Daoy (cell line): ENCODE measurements around a stretch of chr6.

- RAMPAGE, long total RNA: no peak
Measured at GRCh38 chr6:145267005-145267262, 468.4 kb downstream of the EPM2A start.

GRCh38 chr6:145684751-145685324, 50.5 kb downstream of the EPM2A start:
- RAMPAGE, long total RNA: no peak

GRCh38 chr6:146883703-146884157, 285.0 kb downstream of the ADGB start:
- RAMPAGE, long total RNA: no peak

GRCh38 chr6:146897943-146898631, 299.3 kb downstream of the ADGB start:
- RAMPAGE, long total RNA: no peak

DNA sequence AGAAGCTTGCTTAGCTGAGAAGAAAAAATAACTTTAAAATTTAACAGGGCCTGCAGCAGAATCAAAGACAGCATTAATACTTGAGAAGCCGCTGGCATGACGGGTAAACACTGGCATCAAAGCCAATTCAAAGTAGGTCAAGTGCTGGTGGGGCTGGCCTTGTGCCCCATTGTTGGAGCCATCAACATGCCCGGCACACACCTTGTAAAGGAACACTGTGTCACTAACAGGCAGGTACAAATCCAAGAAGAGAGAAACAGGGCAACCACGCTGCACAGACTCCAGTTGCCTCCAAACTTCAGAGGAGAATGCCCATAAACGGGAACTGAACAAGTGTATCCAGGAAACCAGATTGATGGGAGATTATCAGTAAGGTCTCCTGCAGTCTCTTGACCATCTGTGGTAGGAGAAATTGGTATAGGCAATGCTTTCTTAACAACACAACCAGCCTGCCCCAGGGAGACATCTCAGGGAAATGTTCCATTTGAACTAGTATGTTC, 127.0 kb upstream of the STXBP5 start:
- RAMPAGE, long total RNA: no peak

DNA sequence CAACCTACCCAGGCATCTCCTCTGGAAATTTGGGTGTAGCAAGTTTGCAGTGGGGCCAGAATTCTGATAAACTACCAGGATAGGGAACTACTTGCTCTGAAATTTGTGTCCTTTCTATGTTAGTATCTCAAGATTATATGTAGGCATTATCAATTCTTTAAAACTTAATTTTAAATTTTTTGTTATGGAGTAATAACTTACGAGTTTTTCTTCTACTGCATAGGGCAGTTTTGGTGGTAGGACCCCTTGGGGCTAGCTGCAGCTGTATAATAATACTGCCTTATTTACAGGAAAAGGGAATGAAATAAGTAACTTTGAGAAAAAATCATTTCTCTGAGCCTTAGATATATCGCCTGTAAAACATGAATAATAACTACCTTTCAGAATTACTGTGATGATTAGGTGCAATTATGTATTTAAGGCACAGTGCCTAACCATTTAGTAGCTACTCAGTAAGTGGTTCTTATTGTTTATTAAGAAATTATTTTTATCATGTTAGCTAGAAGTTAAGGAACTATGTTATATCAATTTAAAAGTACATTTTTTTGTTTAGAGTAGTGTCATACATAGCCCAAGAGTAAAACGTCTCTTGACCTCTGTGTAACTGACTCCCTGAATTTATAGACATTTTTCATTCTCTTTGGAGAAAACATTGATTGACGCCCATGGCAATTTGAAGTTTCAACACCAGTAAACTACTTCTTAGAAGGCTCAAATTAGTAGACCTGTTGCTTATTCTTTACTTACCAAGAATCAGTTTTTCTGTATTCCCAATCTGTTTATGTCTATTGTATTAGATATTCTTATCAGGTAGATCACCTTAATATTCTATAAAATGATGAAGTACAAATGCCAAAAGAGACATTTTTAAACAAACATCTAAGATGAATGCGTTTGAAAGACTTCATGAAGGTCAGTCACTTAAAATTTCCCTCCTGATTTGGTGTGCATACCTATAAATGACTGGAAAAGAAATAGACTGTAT, 28.4 kb downstream of the STXBP5 start:
- RAMPAGE, long total RNA: no peak

DNA sequence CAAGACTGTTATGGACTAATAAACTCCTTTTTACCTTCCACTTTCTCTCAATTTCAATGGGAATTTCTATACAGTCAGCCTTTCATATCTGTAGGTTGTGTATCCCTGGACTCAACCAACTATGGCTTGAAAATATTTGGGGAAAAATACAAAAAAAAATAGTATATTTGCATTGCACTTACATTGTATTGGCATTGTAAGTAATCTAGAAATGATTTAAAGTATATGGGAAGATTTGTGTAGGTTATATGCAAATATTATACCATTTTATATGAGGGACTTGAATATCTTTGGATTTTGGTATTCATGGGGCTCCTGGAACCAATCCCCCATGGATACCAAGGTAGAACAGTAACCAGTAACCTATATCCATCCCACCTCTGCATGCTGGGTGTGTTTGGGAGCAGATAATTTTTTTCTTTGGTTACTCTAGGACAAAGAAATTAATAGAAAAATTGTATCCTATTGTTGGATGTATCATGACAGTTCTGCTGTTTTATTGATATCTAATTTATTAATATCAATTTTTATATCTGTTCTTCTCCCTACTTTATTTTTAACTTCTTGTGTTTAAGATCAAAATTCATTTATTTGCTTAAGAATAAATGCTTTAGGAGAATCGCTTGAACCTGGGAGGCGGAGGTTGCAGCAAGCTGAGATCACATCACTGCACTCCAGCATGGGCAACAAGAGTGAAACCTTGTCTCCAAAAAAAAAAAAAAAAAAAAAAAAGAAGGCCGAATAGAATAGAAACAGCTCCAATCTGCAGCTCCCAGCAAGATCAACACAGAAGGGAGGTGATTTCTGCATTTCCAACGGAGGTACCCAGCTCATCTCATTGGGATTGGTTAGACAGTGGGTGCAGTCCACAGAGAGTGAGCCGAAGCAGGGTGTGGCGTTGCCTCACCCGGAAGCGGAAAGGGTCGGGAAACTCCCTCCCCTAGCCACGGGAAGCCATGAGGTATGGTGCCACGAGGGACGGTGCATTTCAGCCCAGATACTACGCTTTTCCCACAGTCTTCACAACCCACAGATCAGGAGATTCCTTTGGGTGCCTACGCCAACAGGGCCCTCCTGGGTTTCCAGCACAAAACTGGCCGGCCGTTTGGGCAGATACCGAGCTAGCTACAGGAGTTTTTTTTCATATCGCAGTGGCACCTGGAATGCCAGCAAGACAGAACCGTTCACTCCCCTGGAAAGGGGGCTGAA, 46.4 kb downstream of the STXBP5 start:
- RAMPAGE, long total RNA: no peak

GRCh38 chr6:147303983-147305167, 100.2 kb downstream of the STXBP5 start:
- RAMPAGE, long total RNA: no peak

GRCh38 chr6:147313633-147314572, 109.7 kb downstream of the STXBP5 start:
- RAMPAGE, long total RNA: no peak

DNA sequence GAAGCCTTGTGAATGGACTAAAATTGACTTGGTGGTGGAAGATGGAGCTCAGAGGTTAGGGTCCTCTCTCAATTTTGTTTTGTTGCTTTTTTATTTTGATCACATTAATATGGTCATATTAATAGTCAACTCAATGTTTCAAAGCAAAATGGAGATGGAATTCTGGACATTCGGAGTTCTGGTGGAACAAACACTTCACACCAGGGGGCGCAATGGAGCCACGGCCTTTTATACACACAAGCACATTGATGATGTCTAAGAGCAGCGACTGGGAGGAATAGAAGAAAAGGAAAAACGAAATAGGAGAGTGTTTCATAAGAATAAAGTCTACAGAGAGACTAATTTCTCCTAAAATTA, 197.8 kb upstream of the SASH1 start:
- RAMPAGE, long total RNA: no peak

GRCh38 chr6:148146823-148147022, 195.9 kb upstream of the SASH1 start:
- RAMPAGE, long total RNA: no peak

DNA sequence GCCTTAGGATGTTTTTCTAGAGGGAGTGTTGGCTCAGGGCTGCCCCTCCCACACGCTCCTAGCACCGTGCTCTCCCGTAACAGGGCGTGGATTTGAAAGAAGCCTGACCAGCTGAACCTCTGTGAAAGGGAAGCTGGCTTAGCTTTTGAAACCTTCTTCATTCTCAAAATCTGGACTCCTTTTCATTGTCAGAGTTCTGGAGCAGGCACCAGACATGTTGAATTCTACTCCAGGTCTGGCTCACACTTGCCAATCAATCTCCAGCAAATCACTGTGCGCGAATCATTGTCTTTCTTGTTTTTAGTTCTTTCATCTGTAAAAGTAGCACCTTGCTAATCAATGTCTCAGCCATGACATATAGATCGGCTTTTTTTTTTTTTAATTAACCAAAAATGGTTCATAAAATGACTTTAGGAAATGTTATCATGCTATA, 103.3 kb upstream of the SASH1 start:
- RAMPAGE, long total RNA: no peak

- RAMPAGE, long total RNA: no peak
Measured at GRCh38 chr6:148345194-148345720, 2.6 kb downstream of the SASH1 start.

DNA sequence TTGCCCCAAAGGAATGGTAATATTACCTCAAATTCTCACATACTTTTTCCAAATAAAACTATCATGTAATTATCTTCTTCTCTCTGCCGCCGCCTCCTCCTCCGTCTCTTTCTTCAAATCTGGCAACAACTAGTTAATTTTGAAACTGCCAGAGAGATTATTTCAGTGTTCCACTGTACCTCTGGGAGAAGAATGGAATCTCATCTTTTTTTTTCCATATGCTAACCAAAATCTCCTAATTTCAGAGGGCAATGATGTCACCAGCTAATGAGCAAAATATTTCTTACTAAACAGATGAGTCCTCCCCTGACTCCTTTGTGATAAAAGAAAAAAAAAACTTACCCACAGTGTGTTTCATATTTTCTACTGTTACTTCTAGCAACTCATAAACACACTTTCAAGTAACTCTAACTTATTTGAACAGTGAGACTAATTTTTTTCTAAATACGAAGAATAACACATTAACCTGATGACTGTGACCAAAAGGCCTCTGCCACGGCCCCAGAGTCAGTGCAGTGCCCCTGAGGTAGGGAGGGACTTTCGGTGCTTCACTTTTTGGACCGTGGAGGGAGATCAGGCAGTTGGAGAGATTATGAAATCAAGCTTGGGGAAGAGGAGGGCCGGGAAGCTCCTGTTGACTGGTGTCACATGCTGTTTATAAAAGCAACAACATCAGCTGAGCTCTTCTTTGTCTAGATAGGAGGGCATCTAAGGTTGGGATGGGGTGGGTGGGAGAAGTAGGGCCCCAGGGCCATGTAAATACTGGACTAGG, 159.6 kb downstream of the SASH1 start:
- RAMPAGE, long total RNA: no peak

- RAMPAGE, long total RNA: no peak
Measured at GRCh38 chr6:148507525-148508281, 165.1 kb downstream of the SASH1 start.

- RAMPAGE, long total RNA: no peak
Measured at GRCh38 chr6:148566310-148566731, 180.5 kb upstream of the UST start.

GRCh38 chr6:148693785-148694184, 53.0 kb upstream of the UST start:
- RAMPAGE, long total RNA: no peak

DNA sequence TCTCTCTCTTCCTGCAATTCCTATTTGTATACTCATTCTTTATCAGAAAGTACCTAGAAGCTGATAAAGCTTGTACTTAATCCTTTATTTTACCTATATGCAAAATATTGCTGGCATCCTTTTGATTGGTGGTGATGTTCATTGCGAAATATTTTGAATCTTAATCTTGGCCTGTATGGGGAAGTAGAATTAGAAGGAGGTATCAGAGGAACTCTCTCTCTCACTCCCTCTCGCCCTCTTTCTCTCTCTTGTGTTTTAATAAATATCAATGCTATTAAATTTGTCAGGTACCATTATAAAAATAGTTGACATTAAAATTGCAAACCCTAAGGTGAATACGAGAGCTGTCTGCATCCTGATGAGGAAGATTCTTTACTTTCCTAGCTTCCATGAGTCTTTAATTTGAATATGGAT, 52.9 kb downstream of the UST start:
- RAMPAGE, long total RNA: no peak

DNA sequence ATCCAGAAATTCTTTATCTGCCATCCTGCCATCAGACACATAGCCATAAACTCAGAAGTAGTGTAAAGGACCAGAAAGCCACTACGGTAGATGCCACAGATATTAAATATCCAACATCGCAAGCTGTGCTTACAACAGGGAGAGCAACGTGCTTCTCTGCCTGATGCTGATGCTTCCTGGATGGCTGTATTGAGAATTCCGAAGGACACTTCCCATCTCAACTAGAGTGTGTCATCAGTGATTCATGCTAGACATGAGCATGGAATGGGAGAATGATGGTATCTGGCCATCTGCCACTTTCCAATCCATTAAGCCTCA, 265.1 kb downstream of the UST start:
- RAMPAGE, long total RNA: no peak

GRCh38 chr6:149014345-149015376, 267.8 kb downstream of the UST start:
- RAMPAGE, long total RNA: no peak